HT1080 (cell line): ENCODE measurements around a stretch of chr7.

DNA sequence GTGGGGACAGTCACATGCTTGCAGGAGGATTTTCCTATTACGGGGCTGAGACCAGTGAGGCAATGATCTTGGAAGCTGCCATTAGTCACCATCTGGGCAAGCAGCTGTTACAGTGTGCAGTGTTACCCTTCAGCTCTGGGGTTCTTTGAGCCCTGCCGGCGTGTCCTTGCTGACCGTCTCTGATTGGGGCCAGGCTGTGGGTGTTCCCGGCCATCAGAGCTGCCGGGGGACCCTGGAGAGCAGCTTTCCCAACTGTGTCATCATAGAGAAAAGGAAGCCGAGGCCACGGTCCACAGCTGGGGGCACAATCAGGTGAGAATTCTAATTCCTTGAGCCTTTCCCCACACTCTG, 126.8 kb upstream of the FAM20C start:
RAMPAGE:
- cytosol, long total RNA = no peak
- long total RNA = no peak
- nucleus, long total RNA = no peak

GRCh38 chr7:155431-156058, 36.8 kb upstream of the FAM20C start:
RAMPAGE:
- cytosol, long total RNA = no peak
- long total RNA = no peak
- nucleus, long total RNA = no peak

GRCh38 chr7:194945-195475, 2.6 kb downstream of the FAM20C start:
RAMPAGE:
- cytosol, long total RNA = no peak
- long total RNA = no peak
- nucleus, long total RNA = no peak

RAMPAGE:
- cytosol, long total RNA = no peak
- long total RNA = no peak
- nucleus, long total RNA = no peak
Observed at GRCh38 chr7:200838-201256, 8.5 kb downstream of the FAM20C start.

DNA sequence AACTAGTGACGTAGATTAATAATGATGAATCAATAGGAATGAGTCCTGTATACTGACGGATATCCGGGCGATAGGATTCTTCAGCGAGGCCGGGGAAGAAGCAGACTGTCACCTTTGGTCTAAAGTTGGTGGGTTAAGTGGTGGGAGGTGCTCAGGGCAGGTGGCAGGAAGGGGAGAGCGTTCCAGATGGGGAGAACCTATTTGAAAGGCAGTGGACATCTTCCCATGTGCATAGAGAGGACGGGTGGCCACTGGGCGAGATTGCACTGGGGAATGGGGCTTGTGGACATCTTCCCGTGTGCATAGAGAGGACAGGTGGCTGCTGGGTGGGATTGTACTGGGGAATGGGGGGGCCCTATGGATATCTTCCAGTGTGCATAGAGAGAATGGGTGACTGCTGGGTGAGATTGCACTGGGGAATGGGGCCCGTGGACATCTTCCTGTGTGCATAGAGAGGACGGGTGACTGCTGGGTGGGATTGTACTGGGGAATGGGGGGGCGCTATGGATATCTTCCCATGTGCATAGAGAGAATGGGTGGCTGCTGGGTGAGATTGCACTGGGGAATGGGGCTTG, 9.7 kb downstream of the FAM20C start:
RAMPAGE:
- cytosol, long total RNA = no peak
- long total RNA = no peak
- nucleus, long total RNA = no peak

GRCh38 chr7:233306-234447, 41.3 kb downstream of the FAM20C start:
RAMPAGE:
- cytosol, long total RNA = no peak
- long total RNA = no peak
- nucleus, long total RNA = no peak

RAMPAGE:
- cytosol, long total RNA = no peak
- long total RNA = no peak
- nucleus, long total RNA = no peak
Observed at GRCh38 chr7:240036-241290, 48.1 kb downstream of the FAM20C start.

GRCh38 chr7:253675-254320, 36.2 kb upstream of the FOXL3 start:
RAMPAGE:
- cytosol, long total RNA = no peak
- long total RNA = no peak
- nucleus, long total RNA = no peak

GRCh38 chr7:290859-291526, 1.0 kb downstream of the FOXL3 start:
RAMPAGE:
- cytosol, long total RNA = no peak
- long total RNA = no peak
- nucleus, long total RNA = no peak

GRCh38 chr7:353917-354177, 63.9 kb downstream of the FOXL3 start:
RAMPAGE:
- cytosol, long total RNA = no peak
- long total RNA = no peak
- nucleus, long total RNA = no peak

DNA sequence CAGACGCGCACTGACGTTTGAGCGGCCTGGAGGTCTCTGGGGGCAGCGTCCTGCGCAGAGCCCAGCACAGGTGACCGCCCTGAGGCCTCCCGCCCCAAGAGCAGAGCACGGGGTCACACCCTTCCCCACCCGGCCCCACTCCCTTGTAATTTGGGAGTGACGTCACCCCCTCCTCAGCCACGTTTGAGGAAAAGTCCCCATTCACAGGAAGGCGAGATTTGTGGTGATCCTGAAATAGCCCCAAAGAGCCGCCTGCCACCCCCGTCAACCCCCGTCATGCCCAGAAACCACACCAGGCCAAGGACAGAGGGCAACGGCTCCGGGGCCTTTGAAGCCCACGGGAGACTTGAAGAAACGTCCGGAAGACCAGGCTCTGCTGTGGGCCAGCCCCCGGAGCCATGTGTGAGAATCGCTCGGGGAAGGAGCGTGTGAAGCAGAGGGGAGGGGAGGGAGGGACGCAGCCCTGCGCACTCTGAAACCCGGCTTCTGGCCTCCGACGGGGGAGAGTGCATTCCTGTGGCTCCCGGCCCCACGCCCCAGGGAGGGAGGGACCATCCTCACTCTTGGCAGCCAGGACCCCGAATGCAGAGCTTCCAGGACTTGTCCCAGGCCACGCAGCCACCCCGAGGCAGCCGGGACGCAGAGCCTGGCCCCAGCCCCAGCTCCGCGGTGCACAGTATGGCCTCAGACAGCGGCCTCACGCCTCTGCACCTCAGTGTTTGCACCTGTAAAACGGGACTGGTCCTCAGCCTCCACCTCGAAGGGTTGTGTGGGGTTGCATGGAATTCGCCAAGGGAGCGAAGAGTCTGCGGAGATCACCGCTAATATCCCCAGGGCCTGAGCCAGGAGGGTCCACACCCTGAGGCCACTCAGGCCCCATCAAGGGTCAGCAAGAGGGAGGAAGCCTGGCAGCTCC, 67.5 kb downstream of the PDGFA start:
RAMPAGE:
- cytosol, long total RNA = no peak
- long total RNA = no peak
- nucleus, long total RNA = no peak

DNA sequence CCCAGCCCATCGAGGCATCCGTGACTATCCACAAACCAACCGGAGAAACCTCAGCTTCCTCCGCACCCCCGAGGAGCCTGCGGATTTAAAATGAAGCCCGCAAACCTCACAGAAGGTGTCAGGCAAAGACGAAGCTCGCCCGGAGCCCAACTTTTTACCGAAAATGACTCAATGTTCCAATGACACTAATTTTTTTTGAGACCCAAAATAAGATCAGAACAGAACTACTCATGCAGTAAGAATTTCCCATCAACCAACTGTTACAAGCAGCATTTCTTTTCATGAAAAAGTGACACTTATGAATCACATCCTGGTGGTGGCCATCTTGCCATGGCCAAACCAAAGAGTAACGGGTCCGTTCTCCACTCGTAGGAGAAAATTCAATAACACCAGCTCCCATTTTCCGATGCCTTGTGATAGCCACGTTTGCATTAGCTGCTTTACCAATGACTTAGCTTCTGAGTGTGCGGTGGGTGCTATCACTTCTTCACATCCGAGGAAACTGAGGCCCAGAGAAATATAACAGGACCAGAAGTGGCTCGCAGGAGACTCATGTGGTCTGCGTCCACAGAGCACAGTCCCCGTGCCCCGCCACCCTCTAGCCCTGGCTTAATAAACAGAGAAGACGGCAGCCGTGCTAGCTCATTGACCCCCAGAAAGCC, 5.8 kb downstream of the PDGFA start:
RAMPAGE:
- cytosol, long total RNA = start-site peak on the minus strand centred at position 168 of the sequence, 40 bp wide, 7 and 10 reads in 2 replicates
- long total RNA = no peak
- nucleus, long total RNA = no peak

GRCh38 chr7:522697-523192, 3.1 kb upstream of the PDGFA start:
RAMPAGE:
- cytosol, long total RNA = no peak
- long total RNA = no peak
- nucleus, long total RNA = no peak

GRCh38 chr7:549405-549987, 29.9 kb upstream of the PDGFA start:
RAMPAGE:
- cytosol, long total RNA = no peak
- long total RNA = no peak
- nucleus, long total RNA = no peak

DNA sequence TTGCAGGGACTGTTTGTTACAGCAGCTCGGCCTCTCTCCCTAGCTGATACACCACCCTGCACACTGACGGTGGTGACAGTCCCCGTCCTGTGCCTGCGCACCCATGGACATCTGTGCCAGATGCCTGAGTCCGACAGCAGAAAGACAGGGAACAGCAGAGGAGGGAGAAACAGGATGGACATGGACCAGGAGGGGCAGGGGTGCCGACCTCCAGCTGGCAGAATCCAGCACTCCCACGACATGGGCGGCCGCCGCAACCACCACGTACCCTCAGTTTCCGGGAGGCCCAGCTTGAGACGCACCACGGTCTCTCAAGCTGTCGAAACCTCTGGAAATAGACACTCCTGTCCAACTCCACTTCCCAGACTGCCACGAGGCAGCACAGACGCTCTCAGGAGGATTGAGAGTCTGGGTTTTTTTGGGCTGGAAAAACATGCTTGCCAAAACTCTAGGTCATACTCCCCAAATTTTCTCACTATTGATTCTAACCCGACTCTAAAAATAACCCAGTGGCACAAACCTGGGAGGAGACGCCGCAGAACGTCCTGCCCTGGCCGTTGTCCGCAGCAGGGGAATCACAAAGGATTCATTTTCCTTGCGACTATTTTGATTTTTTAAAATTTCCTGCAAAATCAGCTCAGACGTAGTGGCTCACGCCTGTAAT, 37.9 kb upstream of the PDGFA start:
RAMPAGE:
- cytosol, long total RNA = no peak
- long total RNA = no peak
- nucleus, long total RNA = no peak

DNA sequence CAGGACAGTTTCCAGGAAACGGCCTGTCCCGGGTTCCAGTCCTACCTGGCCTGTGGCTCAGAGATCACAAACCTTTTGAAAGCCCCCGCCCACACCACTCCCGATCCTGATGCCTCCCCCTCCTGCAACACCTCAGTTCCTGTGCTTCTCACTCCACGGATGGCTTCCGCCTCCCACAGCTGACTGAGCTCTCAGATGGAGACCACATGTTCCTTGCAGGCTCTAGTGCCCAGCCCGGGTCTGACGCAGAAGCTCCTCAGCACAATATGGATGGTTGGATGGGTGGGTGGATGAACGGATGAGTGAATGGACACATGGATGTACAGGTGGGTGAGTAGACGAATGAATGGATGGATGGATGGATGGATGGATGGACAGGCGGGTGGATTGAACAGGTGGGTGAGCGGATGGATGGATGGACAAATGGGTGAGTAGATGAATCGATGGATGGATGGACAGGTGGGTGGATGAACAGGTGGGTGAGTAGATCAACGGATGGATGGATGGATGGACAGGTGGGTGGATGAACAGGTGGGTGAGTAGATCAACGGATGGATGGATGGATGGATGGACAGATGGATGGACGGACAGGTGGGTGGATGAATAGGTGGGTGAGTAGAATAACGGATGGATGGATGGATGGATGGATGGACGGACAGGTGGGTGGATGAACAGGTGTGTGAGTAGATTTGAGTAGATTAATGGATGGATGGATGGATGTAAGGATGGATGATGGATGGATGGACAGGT, 92.0 kb upstream of the PDGFA start:
RAMPAGE:
- cytosol, long total RNA = no peak
- long total RNA = no peak
- nucleus, long total RNA = no peak

DNA sequence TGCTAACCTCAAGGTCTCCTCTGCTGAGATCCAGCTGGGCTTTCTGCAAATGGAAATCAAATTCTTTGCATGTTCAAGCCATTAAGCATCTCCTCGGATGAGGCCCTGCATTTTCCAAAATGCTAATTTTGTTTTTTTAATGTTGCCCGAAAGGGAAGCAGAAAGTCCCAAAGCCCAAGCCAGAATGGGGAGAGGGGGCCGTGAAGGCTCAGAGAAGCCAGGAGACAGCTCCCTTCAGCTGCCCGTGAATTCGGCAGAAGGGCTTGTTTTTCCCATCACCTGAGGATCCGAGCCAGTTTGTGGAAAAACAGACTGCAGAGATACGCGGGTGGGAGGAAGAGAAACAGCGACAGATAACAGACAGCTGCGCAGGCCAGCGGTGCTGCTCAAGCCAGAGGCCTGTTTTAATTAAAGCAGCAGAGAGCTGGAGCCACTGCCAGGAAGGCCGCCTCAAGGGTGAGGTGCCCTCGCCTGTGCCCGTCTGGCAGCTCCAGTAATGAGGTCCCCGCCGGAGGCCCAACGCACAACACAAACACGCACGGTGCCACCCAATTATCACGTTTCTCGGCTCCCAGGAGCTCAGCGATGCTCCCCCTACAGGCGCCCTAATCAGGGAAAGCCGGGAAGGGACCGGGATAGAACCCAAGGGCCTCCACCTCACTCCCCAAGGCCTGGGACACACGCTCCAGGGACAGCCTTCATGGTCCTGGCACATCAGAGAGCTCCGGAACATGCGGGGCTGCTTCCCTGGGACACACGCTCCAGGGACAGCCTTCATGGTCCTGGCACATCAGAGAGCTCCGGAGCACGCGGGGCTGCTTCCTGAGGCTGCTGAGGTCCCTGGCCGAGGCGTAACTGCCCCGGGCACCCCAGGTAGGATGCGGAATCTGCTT, 60.7 kb upstream of the DNAAF5 start:
RAMPAGE:
- cytosol, long total RNA = no peak
- long total RNA = no peak
- nucleus, long total RNA = no peak

DNA sequence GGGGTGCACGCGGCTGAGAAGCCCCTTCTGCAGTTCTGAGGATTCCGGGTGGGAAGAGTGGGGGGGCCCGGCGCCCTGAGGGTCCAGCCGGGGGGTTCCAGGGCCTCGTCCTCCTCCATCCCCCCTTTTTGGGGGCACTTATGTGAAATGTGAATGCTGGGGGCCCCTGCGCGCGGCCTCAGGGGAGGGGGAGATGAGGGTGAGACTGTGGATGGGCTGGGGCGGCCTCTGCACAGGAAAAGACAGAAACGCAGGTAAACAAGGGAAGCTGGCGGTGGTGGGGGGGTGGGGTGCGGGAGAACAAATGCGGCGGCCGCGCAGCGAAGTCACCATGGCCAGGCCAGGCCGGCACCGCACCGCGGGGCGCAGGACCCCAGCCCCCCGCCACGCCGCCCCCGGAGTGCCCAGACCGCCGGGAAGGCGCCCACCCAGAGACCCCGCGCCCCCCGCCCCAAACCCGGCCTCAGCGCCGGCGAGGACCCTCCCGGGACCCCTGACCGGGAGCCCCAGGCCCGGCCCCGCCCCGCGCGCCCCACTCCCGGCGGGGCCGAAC, 14.6 kb upstream of the DNAAF5 start:
RAMPAGE:
- cytosol, long total RNA = no peak
- long total RNA = no peak
- nucleus, long total RNA = no peak

RAMPAGE:
- cytosol, long total RNA = no peak
- long total RNA = no peak
- nucleus, long total RNA = no peak
Observed at GRCh38 chr7:729552-730394, 2.7 kb upstream of the PRKAR1B start.

DNA sequence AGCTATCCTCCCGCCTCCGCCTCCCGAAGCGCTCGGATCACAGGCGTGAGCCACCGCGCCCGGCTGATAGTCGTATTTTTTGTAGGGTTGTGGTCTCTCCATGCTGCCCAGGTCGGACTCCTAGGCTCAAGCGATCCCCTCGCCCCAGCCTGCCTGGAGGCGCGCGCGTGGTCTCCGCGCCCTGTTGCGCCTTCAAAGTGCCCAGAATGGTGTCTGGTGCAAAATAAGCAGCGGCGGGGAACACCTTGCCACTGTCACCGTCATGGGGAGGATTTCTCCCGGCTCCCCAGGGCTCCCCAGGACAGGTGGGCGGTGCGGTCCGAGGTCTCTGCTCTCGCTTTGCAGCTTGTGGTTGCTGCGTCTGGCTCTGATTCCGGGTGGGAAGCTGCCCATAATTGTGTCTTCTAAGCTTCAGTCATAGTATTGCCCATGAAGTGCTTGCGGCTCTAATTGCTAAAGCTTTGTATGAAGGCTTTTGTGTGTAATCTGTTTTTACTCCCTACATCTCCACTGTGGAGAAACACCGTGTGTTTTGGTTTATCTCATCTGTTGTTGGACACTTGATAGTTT, 15.0 kb upstream of the SUN1 start:
RAMPAGE:
- cytosol, long total RNA = no peak
- long total RNA = no peak
- nucleus, long total RNA = no peak